Transverse colon (tissue), 4 donors: ENCODE measurements around a stretch of chr17.

GRCh38 chr17:77170111-77170421, 29.3 kb downstream of the SEC14L1 start:
- PRO-cap = no peak
- RAMPAGE, long total RNA, 4 experiments = no peak in any of the 4 experiments

GRCh38 chr17:77175541-77175866, 34.7 kb downstream of the SEC14L1 start:
- PRO-cap = no peak
- RAMPAGE, long total RNA, 4 experiments = no peak in any of the 4 experiments

DNA sequence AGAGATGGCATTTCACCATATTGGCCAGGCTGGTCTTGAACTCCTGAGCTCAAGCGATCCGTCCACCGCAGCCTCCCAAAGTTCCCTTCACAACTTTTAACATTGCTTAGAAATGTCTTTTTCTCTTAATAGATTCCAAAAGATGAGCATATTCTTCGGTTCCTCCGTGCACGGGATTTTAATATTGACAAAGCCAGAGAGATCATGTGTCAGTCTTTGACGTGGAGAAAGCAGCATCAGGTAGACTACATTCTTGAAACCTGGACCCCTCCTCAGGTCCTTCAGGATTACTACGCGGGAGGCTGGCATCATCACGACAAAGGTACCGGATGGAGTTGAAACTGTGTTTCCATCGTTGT, 59.6 kb downstream of the SEC14L1 start:
- PRO-cap = no peak
- RAMPAGE, long total RNA, 4 experiments = no peak in any of the 4 experiments

GRCh38 chr17:77209073-77209850, 68.5 kb downstream of the SEC14L1 start:
- PRO-cap = no peak
- RAMPAGE, long total RNA, 4 experiments = no peak in any of the 4 experiments

DNA sequence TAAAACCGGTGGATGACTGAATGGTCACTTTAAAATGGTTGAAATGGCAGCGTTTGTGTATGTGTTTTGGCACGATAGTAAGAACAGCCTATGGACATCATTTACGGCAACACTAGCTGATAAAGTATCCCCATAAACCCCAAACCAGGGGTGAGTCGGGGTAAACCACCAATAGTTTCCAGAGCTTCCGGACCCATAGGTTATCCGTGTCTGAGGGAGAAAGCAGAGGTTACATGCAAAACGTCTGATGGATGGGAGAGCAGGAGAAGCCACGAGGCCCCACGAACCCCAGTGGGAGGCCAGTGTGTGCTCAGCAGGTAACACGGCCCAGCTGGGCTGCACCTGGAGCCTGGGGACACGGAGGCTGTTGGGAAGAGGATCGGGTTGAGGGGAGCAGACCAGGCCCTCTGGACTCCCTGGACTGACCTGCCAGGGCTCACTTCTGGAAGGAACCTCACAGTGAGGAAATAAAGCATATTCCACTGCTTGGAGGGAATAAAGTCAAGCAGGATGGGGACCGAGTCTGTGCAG, 62.5 kb upstream of the SEPTIN9 start:
- PRO-cap = no peak
- RAMPAGE, long total RNA, 4 experiments = no peak in any of the 4 experiments

- PRO-cap = no peak
- RAMPAGE, long total RNA, 4 experiments = no peak in any of the 4 experiments
These were observed 75.3 kb downstream of the SEPTIN9 start for GRCh38 chr17:77356355-77357144.

DNA sequence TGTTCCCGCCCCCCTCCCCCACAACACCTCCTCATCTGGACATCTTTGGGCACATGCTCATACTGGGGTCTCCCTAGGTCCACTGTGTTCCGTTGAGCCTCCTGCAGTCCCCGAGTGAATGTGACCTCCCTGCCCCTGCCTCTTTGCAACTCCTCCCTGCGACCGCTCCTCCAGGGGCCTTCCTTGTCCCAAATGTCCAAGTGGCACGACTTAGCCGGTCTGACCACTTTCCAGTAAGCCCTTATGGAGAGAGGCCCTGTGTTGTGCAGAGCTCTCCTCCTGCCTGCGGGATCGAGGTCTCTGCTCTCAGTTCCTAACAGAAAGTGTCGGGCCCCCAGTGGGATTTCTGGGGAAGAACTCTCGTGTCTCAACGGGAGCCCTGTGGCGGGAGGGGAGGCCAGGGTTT, 93.7 kb downstream of the SEPTIN9 start:
- PRO-cap = no peak
- RAMPAGE, long total RNA, 4 experiments = no peak in any of the 4 experiments

DNA sequence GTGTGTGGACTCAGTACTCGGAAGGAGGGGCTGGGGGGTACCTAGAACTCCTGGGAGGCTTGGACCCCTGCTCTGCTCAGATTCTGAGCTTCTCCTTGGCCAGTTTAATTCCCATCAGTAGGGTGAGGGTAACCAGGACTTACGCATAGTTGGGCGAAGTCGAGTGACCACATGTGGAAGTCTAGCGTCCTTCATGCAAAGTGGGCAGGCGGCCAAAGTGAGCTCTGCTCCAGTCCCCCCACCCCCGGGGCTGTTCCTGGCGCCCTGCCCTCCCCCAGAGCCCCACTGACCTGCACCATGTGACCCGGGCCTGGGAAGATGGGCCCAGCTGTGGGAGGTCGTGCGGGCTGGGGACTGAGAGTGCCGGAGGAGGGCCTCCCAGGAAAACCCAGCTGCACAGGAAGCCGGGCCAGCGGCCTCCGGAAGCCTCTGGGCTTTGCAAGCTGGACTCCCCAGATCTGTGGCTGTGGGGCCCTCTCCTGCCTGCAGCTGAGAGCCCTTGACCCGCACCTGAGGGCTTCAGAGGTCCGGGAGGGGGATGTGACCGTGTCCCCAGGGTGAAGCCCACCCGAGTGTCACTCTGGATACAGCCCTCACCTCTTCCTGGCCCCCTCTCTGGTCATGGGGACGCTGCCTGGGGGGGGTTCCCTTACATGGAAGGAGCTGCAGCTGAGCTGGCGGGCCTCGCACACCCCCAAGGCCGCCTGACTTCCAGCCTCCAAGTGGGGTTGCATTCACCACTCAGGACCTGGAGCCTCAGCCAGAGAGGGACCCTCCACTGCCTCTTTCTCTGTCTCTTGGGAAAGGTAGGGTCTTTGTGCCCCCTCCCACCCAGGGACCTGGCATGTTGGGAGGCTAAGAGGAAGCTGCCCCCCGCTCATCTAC, 143.8 kb downstream of the SEPTIN9 start:
- PRO-cap = bidirectional peak, plus-strand start at position 455 of the sequence, minus-strand start at position 356 of the sequence
- RAMPAGE, long total RNA, 4 experiments = no peak in any of the 4 experiments

DNA sequence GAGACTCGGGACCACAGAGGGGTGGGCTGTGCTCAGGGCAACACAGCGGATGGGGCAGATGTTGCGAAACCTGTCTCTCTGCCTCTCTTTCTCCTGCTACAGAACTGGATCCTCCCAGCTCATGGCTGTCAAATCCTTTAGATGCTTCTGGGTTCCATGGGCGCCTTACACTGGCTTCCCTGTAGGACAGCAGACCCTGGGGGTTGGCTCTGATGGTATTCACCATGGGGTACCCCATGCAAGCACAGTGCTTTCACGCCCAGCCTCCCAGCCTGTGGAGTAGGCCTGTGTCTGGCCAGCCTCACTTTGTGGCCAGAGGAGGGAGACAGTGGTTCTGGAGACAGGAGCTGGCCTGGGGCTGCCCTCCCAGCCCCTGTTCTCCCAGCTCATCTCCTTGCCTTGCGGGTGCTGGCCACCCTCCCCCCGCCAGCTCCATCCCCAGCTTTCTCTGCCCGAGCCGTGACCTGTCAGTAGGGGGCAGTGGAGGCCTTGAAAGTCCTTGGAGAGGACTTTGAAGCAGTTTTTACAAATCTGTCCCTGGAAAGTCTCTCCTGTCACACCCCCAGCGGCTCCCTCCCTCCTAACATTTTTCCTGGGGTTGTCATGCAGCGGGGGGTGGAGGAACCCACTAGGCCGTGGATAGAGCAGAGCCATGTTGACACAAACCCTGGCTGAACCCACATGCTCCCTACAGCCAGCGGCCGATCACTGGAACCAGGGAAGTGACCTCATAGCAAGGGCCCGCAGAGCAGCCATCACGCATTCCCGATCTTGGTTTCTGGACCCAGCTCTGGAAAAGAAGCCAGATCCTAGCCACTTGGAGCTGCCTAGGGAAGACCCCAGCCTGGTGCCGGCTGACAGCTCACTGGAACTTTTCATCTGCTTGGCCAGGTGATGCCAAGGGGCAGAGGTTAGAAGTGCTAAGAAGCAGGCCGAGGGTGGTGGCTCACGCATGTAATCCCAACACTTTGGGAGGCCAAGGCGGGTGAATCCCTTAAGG, 148.8 kb downstream of the SEPTIN9 start:
- PRO-cap = no peak
- RAMPAGE, long total RNA, 4 experiments = start-site peak on the plus strand in 1 of 4 experiments, centred at position 243 of the sequence, 7 reads per replicate

GRCh38 chr17:77435944-77436779, 154.9 kb downstream of the SEPTIN9 start:
- PRO-cap = no peak
- RAMPAGE, long total RNA, 4 experiments = no peak in any of the 4 experiments

DNA sequence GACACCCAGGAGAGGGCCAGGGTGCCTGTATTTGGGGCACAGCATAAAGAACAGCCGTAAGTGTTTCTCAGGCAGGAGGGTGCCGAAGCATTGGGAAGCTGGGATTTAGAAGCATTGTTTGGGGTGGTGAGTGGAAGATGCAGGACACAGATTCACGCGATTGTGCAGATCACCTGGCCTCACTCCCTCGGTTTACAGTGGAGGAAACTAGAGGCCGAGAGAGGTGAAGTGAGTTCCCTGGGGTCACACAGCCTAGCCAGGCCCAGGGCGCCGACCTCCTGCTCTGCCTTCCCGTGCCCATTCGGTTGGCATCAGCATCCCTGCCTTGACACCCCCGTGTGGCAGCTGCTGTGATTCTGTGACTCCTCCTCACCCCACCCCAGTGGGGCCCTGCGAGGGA, 155.5 kb downstream of the SEPTIN9 start:
- PRO-cap = no peak
- RAMPAGE, long total RNA, 4 experiments = no peak in any of the 4 experiments

DNA sequence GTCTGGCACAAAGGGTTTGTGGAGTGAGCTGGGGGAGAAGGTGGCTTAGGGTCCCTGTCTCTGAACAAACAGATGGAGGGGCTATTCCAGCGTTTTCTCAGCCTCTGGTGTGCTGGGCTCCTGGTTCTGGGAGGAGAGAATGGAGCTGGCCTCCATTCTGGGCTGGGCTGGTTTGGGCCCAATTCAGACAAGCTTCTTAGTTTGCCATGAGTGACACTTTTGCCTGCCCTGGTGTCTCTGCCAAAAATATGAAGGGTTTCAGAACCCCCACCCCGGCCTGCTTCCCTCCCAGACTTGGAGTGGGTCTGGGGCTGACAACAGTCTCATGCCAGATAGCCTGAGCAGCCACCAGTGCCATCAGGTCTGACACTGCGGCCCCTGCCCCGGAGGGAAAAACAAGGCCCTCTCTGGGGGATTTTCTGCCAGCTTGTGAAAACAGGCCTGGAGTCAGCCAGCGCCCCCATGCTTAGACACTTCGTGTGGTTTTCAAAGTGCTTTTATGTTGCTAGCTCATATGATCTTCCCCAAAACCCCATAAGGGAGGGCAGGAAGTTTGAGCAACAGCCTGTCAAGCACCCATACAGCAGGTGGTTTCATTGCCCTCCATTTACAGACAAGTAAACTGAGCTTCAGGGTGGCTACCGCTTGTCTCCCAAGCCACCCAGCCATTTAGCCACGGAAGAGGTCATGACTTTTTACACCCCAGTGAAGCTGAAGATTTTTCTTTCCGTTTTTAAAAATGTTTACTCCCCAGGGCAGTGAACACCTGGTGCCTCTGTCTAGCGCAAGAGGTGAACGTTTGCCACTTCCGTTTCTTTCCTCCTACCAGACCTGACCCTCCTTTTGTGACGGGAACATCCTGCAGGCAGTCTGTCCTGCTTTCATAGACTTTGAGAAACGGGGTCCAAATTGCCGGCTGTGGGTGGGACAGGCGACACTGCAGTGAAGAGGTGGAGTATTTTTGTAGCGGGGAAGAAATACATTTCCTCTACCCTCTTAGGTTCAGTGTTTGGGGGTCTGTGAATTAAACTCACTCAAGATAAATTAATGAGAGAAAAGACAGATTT, 160.0 kb downstream of the SEPTIN9 start:
- PRO-cap = unidirectional peak, plus-strand start at position 291 of the sequence; bidirectional peak, plus-strand start at position 620 of the sequence, minus-strand start at position 472 of the sequence; bidirectional peak, plus-strand start at position 907 of the sequence, minus-strand start at position 669 of the sequence
- RAMPAGE, long total RNA, 4 experiments = no peak in any of the 4 experiments

DNA sequence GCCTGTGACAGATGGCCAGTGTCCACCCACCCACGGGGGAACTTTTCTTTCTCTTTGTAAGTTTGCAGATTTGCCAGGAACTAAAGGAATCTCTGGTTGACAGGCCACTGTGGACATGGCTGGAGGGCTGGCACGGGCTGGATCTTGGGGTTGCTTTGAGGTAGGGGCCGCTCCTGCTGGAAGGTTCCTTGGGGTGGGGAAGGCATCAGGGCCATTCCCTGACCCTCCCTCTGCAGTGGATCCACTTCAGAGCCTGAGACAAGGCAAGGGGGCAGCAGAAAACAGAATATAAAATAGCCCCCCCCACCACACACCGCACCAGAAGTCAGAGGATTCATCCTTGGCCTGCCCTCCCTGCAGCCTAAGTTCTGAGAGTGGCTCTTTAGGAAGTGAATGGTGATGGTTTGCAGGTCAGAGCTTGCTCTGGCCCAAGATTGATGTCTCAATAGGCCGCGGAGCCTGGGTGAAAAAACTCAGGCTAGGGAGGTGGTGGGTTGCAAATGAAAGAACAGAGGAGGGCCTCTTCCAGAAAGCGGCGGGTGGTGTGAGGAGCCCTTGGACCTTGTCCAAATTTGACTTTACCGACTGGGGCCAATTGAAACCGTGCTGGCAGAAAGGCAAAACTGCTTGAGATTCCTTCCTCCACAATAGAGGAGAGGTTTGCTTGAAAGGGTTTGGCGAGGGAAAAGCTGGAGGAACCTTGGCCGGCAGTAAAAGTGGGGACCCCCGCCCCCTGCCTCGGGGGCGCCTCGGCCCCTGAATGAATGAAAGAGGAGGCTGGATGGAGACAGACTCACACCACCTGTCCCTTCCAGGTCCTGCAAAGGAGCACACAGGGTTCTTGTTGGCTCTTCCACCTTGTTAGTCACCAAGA, 190.6 kb downstream of the SEPTIN9 start:
- PRO-cap = no peak
- RAMPAGE, long total RNA, 4 experiments = start-site peak on the plus strand in 1 of 4 experiments, centred at position 202 of the sequence, 6 reads per replicate

- PRO-cap = no peak
- RAMPAGE, long total RNA, 4 experiments = no peak in any of the 4 experiments
These were observed 193.0 kb downstream of the SEPTIN9 start for GRCh38 chr17:77474227-77474713.

- PRO-cap = no peak
- RAMPAGE, long total RNA, 4 experiments = no peak in any of the 4 experiments
These were observed 198.4 kb downstream of the SEPTIN9 start for GRCh38 chr17:77479364-77480450.

DNA sequence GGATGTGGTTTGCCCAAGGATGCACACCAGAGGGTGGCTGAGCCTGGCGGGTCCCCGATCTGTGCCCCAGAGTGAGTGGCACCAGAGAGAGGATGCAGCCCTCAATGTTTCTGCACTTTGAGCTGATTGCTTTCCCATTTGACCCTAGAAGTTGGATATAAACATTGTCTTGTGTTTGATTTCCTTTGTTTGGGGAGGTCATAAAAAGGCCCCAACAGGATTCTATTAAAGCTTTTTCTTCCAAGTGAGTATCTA, 329.3 kb downstream of the SEPTIN9 start:
- PRO-cap = no peak
- RAMPAGE, long total RNA, 4 experiments = no peak in any of the 4 experiments

DNA sequence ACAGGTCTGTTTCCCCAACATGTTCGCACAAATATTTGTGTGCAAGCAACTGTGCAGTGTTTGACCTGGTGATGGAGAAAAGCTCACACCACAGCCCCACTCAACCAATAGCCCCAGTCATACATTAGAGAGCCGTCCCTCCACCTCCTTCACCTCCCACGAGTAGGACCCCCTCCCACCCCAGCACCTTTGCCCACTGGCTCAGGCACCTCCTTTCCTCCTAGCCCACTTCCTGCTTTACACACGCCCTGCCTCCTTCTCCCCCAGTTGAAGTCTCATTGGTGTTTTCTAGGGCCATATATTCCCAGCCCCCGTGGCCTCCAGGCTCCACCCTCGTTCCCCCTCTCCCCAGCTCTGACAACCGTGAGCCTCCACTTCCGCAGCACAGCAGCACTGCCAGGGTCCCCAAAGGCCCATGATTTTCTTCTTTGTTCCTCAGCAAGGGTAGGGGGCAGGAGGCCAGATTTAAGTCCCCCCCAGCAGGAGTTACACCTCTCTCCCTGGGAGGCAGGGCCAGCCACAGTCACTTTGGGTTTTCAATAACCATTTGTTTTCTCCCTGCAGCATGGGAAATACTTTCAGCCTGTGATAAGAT, 336.9 kb downstream of the SEPTIN9 start:
- PRO-cap = no peak
- RAMPAGE, long total RNA, 4 experiments = no peak in any of the 4 experiments

DNA sequence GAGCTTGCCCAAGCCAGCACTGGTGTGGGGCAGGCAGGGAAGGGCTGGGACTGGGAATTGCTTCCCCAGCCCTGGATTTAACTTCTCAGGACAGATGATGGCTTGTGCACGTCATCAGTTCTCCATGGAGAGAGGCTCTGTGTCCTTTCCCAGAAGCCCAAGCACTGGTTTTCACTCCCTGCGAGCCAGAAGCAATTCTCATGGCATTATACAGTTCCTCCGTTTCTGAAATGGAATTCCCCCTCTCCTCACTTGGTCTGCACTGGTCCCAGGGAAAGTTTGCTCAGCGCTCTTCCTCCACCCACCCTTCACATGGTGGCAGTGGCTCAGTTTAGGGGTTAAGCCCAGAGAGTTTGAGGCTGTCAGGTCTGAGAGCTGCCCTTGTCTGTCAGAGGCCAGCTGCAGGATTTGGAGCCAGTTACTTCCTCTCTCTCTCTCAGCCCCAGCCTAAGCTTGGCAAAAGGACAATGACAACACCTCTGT, 219.7 kb upstream of the TNRC6C start:
- PRO-cap = unidirectional peak, minus-strand start at position 52 of the sequence
- RAMPAGE, long total RNA, 4 experiments = no peak in any of the 4 experiments

DNA sequence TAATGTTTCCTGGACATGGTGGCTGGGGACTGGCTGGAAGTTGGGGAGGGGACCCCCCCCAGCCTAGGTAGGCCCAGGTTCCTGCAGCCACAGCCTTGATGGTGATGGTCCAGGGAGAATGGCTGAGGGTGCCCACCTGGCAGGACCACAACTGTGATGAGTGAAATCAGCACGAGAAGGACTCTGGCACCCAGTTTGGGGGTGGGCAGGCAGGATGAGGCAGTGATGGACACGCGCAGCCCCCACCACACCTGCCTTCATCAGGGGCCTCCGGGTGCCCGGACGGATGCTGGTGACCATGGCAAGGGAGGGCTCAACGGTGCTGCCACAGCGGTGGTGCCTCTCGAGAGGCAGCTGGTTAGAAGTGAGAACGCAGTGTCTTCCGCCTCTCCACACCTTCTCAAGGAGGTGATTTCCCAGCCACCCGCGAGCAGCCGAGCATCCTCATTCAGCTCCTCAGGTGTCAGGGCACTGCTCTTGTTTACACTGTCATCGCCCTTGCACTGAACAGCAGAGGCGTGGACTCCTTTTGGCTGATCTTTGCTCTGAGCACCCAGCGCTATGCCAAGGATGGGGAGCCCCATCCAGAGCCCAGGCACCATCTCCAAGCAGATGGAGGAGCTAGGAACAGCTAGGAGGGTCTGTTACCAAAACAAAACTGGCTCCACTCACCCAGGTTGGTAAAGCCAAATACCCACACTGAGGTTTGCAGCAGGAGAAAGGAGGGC, 174.5 kb upstream of the TNRC6C start:
- PRO-cap = no peak
- RAMPAGE, long total RNA, 4 experiments = no peak in any of the 4 experiments

DNA sequence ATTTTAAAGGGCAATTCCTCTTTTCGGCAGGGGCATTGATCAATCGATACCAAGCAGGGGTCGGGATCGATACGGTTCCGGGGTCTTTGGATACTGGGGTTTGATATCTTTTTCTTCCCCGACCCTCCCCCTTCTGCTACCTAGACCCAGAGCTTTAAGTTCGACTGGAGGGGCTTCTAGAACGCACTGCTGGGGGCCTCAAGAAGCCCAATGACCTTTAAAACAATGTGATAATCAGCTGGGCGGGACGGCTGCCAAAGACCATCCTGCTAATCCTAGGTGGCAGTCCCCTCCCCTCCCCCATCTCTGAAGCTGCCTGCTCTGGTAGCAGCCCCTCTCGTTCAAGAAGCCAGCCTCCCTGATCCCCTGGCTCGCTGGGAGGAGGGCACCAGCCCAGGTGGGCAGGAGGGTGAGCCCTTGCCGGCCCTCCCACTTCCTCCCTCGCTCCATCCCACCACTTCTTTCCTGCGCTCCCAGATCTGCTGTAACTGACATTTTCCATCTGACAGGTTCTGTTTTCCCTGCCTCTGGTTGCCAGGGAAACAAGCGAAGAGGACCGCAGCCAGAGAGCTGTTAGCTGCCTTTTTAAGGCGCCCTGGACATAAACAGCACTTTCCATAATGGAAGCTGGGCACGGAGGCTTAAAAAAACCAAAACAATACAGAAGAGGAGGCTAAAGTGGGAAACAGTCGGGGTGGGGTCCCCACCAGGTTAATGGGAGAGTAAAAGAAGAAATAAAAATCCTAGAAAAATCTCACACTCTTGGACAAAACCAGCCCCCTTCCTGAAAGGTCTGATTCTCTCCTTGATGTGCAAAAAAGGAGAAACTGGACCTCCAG, 155.7 kb upstream of the TNRC6C start:
- PRO-cap = no peak
- RAMPAGE, long total RNA, 4 experiments = no peak in any of the 4 experiments